Endodermal cell (in vitro differentiated cells): ENCODE measurements around a stretch of chr7.

- PRO-cap: no peak
Measured at GRCh38 chr7:156658996-156659900, 18.7 kb downstream of the RNF32 start.

- PRO-cap: no peak
Measured at GRCh38 chr7:156931935-156932596, 17.4 kb upstream of the NOM1 start.

- PRO-cap: no peak
Measured at GRCh38 chr7:156947352-156947660, 2.2 kb upstream of the NOM1 start.

GRCh38 chr7:157008862-157009711, 1.4 kb downstream of the MNX1 start:
- PRO-cap: no peak

- PRO-cap: bidirectional peak, plus-strand start at chr7:157014106, minus-strand start at chr7:157014000
Measured at GRCh38 chr7:157013921-157014335, 3.5 kb upstream of the MNX1 start.

DNA sequence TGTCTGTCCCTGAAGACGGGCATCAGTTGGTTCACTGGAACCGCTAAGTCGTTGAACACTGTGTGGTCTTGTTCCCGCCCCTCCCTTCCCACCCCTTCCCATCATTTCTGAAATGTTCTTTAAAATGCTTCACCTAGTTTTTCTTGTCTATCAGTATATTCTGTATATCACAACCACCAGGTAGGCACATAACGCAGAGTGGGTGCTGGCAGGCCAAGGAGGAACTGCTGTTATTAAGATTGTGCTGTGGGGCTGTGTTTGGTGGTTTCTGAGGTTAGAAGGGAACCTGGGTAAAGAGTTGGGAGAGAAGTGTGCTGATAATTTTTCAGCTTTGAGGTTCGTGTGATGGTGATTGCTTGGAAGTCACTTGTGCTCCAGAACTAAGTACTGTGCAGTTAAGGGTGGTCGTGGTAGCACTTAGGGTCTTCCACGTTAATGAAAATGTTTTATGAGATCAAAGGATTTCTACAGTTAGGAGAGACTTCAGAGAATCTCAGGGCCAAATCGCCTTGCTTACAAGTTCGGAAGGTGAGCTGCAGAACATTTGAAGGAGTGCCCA, 1.4 kb downstream of the UBE3C start:
- PRO-cap: no peak

DNA sequence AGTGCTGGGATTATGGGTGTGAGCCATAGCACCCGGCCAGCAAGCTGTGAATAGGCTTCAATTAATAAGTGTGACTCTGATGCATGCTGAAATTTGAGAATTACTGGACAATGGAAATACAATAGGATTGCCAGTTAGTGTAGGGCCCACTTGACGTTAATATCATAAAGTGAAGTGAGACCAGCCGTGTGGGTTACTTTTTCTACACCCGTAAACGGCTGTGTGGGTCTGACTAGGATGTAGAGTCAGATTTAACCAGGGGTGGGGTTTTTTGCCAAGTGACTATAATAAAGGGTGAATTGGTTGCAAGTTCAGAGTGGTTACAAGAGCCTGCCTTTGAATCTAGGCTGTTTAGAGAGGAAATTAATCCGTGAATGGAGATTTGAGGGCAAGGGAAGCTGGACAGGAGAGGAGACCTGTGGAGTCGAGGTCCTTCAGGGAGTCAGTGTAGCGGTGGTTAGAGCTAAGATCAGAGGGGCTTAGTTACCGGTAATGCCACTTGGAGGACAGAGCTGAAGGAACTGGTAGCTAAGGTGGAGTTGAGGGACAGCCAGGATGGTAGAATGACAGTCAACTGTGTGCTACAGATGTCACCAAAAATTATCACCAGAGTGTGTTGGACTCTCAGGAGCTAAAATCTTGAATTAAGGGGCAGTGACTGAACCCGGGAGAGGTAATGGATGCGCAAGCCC, 96.3 kb upstream of the DNAJB6 start:
- PRO-cap: no peak

DNA sequence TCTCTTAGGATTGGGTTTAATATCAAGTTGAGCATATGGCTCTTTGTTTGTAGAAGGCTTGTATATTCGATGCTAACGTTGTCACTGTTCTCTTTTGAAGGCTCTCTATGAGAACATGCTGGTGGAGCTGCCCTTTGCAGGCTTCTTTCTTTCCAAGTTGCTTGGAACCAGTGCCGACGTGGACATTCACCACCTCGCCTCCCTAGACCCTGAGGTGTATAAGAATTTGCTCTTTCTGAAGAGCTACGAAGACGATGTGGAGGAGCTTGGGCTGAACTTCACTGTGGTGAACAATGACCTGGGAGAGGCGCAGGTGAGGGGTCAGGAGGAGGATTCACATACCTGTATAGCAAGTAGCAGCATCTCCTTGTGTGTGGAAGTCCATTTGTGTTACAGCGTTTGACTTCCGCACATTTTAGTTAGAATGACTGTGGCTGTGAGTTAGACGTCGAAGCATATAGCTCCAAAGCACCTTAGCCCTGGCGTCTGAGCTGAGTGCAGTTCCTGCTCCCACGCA, 88.5 kb upstream of the DNAJB6 start:
- PRO-cap: no peak

- PRO-cap: bidirectional peak, plus-strand start at chr7:157338831, minus-strand start at chr7:157338685
Measured at GRCh38 chr7:157338511-157339170, 1.8 kb downstream of the DNAJB6 start.

- PRO-cap: no peak
Measured at GRCh38 chr7:157690480-157691449, 354.0 kb downstream of the DNAJB6 start.

GRCh38 chr7:157824285-157824646, 487.5 kb downstream of the DNAJB6 start:
- PRO-cap: no peak

DNA sequence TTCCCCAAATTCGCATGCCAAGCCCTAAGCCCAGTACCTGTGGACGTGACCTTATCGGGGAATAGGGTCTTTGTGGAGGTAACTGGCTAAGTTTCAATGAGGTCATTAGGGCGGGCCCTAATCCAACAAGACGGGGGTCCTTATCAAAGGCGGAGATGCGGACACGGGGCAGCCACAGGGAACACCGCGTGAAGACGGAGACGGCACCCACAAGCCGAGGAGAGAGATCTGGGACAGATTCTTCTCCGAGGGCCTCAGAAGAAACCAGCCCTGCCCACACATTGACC, 516.9 kb downstream of the DNAJB6 start:
- PRO-cap: no peak

DNA sequence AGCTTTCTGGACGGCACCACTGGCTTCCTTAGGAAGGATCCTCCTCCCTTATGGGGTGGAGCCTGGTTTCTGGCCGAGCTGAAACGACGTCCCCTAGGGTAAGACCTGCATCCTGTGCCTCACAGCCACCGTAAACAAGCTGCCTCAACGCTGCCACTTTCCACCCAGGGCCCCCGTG, 568.9 kb downstream of the DNAJB6 start:
- PRO-cap: no peak

DNA sequence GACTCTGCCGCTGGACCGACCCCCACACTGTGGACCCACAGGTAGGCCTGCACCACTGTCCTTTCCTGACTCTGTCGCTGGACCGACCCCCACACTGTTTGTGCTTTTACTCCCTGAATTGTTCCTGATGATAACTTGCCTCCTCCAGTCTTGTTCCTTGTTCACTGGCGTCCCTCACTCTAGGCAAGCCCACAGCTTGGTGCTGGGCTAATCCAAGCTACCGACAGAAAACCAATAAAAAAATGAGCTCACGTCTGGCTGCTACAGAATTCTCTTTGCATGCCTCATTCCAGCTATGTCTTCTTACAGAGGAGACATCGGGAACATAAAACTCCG, 494.3 kb downstream of the PTPRN2 start:
- PRO-cap: no peak

DNA sequence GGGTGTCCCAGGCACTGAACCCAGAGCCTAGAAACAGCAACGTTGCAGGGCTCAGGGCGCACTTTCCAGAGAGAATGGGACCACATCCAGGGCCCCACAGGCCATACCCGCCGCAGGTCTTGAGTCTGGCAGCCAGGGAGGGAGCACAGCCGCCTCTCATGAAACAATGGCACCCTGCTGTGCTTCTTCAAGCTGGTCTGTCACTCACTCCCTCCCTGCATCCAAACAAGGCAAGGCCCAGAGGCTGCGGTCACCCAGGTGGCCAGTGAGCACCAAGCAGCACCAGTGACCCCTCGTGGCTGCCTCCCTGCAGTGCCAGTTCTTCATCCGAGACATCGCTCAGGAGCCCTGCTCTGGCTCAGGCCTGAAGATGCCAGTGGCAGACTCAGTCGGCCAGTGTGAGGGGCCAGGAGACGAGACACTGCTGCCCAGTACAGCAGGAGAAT, 261.6 kb downstream of the PTPRN2 start:
- PRO-cap: unidirectional peak, minus-strand start at position 127 of the sequence

GRCh38 chr7:158375989-158376351, 211.7 kb downstream of the PTPRN2 start:
- PRO-cap: no peak

DNA sequence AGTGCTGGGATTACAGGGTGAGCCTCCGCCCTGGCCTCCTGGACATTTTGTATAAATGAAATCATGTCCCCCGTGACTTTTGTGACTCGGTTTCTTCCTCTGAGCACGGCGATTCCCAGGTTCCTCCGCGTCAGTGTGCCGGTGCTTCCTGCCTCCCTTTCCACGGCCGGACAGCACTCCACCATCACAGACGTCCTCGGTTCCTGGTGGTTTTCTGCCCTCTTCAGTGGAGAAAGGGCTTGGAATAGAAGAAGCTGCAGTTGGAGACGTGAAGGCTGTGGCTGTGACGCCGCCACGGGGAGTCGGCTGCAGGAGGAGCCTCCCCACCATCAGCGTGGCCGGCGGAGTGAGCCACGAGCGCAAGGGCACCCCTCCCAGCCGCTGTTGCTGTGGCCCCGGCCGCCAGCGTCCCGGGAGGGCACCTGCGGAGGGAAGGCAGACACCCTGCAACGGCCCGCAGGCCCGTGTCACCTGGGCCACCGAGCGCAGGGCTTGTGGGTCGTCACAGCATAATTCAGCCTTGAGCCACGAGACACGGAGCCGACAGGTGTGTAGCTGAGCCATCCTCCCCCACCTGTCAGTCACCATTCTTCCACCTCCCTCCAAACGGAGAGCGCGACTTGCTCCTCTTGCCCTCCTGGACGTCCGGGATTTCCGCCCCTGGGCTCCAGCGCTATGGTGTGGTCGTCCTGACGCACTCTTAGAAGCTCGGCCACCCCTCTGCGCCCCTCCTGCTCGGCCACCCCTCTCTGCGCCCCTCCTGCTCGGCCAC, 102.8 kb downstream of the PTPRN2 start:
- PRO-cap: no peak

- PRO-cap: no peak
Measured at GRCh38 chr7:158540013-158540268, 47.7 kb downstream of the PTPRN2 start.

DNA sequence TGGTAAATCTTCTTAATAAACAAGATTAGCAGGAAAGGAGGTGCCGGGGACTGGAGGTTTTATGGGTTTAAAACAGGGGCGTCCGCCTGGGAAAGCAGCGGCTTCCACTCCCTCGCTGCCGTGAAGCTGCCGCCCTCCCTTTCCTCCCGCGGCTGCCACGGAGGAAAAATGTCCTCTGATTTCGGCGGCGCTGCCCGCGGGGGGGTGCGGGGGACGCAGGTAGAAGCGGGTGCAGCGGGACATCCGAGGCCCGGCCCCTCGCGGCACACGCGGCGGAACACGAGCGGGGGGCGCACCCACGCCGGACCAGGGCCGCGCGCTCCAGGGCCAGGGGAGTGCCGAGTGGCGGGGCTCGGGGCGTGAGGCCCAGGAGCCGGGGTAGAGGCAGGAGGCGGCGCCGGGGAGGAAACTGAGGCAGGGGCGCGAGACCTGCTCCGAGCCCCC, 1.0 kb downstream of the PTPRN2 start:
- PRO-cap: no peak

GRCh38 chr7:158767346-158767842, 61.9 kb downstream of the ESYT2 start:
- PRO-cap: no peak